ENCODE results near the gene GJA10.

- PRO-cap = no peak
- RAMPAGE, long total RNA, 2 experiments = no peak in any of the 2 experiments
Observed at GRCh38 chr6:89036915-89037977, 43.3 kb upstream of the PNRC1 start.

GRCh38 chr6:89081277-89082354 is 1.1 kb downstream of the PNRC1 start:
- PRO-cap = bidirectional peak, plus-strand start at chr6:89081835, minus-strand start at chr6:89081597; bidirectional peak, plus-strand start at chr6:89082086, minus-strand start at chr6:89082076
- RAMPAGE, long total RNA, 2 experiments = start-site peak on the plus strand in 2 of 2 experiments, at chr6:89081656-89081883 at its widest, 28 to 35 reads per replicate

GRCh38 chr6:89085213-89085730 is 4.7 kb downstream of the PNRC1 start:
- PRO-cap = no peak
- RAMPAGE, long total RNA, 2 experiments = no peak in any of the 2 experiments

- PRO-cap = no peak
- RAMPAGE, long total RNA, 2 experiments = no peak in any of the 2 experiments
Observed at GRCh38 chr6:89354045-89354533, 1.6 kb upstream of the UBE2J1 start.

- PRO-cap = no peak
- RAMPAGE, long total RNA, 2 experiments = no peak in any of the 2 experiments
Observed at GRCh38 chr6:89375386-89376081, 23.0 kb upstream of the UBE2J1 start.

- PRO-cap = no peak
- RAMPAGE, long total RNA, 2 experiments = no peak in any of the 2 experiments
Observed at GRCh38 chr6:89562475-89562840, 76.1 kb downstream of the LYRM2 start.

GRCh38 chr6:89687313-89687910 is 48.9 kb upstream of the LYRM2 start:
- PRO-cap = no peak
- RAMPAGE, long total RNA, 2 experiments = start-site peak on the minus strand in 1 of 2 experiments, at chr6:89687362-89687385 at its widest, 19 reads per replicate

DNA sequence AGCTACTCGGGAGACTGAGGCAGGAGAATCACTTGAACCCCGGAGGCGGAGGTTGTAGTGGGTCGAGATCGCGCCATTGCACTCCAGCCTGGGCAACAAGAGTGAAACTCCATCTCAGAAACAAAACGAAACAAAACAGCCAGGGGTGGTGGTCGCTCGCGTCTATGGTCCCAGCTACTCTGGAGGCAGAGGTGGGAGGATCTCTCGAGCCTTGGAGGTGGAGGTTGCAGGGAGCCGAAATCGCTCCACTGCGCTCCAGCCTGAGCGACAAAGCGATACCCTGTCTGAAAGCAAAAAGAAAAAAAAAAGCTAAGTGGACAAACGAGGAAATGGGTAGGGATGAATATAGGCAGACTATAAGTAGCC is 9.3 kb upstream of the MDN1 start:
- PRO-cap = no peak
- RAMPAGE, long total RNA, 2 experiments = no peak in any of the 2 experiments

- PRO-cap = no peak
- RAMPAGE, long total RNA, 2 experiments = no peak in any of the 2 experiments
Observed at GRCh38 chr6:89894053-89894576, at the start of gene GJA10. Gene GJA10, plus strand, starts transcription at chr6:89894469.

DNA sequence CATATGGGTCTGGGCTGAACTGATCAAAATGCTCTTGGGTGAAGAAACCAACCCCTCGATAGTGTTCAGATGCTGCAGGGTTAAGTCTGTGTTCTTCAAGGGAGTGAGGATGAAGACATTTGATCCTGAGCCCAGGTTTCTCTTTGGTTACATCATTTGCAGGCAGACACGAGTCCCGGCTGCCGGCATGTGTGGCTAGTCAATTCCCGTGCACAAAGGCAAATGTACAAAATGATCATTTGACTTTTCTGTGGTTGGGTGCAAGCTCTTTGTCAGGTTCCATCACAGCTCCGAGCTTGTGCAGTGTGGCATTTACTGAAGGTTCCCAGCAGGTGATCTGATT is 46.7 kb downstream of the GJA10 start:
- PRO-cap = no peak
- RAMPAGE, long total RNA, 2 experiments = no peak in any of the 2 experiments

DNA sequence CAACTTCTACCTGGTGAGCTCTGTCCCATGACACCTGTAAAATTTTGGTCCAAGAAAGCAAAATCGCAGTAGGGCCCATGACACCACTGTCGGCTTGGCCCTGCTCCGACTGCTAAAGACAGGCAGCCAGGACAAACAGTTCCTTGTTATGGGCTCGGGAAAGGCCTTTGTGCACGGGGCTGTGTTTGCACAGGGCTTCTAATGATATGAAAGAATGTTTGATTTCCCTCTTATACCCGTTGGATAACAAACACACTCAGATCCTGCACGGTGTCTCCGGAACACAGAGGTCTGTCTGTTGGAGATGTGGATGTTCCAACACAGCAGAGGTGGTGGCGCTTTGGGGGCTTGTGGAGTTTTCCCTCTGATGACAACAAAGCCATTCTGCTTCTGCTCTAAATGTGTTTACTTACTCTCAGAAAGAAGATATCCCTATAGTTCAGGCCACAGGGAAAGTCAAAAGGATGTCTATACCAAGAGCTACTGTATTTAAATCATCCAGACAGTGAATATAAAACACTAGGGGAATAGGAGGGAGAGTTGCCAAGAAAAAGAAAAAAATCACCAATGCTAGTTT is 47.2 kb downstream of the GJA10 start:
- PRO-cap = bidirectional peak, plus-strand start at position 259 of the sequence, minus-strand start at position 114 of the sequence
- RAMPAGE, long total RNA, 2 experiments = no peak in any of the 2 experiments

GRCh38 chr6:90175879-90176258 is 120.8 kb downstream of the BACH2 start:
- PRO-cap = unidirectional peak, minus-strand start at chr6:90176055
- RAMPAGE, long total RNA, 2 experiments = no peak in any of the 2 experiments

DNA sequence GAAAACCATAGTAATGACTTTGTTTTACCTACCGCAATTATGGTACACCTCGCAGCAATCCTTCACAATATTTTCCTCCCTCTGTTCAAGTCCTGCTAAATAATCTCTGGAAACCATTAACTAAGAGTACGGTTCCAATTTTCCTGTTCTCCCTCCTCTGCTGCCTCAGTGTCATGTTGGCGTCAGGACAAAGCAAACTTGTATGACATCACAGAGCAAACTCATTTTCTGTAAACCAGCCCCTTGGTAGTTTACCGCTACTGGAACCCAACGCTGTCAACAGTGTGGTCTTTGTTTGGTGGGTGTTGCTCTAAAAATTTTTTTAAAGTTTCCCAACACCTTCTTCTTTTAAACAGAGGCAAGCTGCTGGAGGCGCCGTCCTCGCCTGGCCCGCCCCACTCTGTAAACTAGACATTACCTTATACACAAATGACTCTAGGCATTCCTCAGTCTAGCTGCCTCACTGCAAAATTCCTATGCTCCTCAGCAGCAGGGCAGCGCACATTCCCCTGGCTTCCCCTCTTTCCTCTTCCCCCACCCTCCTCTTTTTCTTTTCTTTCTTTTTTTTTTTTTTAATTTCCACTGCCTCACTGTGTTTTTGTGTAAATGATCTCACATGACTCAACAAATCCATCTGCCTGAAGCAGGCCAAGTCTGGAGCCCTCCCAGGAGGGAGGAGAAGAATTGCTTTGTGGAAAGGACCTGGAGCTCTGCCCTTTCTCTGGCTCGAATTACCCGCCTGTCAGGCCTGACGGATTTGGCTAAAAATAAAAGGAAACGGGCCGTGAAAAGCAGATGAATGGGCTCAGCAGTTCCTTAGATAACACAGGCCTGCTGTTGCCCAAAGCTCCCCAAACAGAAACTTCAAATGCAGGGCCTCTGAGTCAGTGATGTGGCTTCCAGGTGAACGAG is 78.4 kb downstream of the BACH2 start:
- PRO-cap = unidirectional peak, minus-strand start at position 409 of the sequence; bidirectional peak, plus-strand start at position 816 of the sequence, minus-strand start at position 525 of the sequence
- RAMPAGE, long total RNA, 2 experiments = no peak in any of the 2 experiments

- PRO-cap = no peak
- RAMPAGE, long total RNA, 2 experiments = no peak in any of the 2 experiments
Observed at GRCh38 chr6:90294308-90294980, 2.2 kb downstream of the BACH2 start.

GRCh38 chr6:90315333-90316029 is 18.8 kb upstream of the BACH2 start:
- PRO-cap = no peak
- RAMPAGE, long total RNA, 2 experiments = no peak in any of the 2 experiments

DNA sequence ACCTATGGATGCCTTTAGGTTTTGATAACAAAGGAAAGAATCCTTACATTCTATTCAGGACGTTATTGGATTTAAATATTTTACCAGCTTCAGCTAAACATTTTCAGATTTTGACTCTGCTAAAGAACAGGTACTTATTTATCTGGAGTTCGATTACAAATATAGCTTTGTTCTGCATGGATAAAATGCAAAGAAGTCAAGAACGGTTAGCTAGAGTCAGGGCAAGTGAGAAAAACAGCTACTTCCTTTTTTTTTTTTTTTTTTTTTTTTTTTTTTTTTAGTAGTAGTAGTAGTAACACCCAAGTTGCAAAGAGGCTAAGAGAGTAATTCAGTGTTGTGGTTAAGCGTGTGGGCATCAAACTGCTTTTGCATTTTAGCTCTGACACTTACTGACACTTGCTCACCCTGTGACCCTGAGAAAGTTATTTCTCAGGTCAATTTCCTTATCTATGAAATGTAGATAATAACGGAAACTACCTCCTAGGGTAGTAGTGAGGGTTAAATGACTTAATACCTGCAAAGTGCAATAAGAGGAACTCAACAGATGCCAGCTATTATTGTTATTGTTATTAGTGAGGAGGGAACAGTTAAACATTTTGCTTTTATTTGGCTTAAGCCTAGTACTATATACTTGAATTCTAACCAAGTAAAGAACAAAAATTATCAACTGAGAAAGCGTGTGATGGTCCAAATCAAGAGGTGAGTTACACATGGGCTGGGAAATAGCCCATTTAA is 86.6 kb upstream of the BACH2 start:
- PRO-cap = no peak
- RAMPAGE, long total RNA, 2 experiments = no peak in any of the 2 experiments

DNA sequence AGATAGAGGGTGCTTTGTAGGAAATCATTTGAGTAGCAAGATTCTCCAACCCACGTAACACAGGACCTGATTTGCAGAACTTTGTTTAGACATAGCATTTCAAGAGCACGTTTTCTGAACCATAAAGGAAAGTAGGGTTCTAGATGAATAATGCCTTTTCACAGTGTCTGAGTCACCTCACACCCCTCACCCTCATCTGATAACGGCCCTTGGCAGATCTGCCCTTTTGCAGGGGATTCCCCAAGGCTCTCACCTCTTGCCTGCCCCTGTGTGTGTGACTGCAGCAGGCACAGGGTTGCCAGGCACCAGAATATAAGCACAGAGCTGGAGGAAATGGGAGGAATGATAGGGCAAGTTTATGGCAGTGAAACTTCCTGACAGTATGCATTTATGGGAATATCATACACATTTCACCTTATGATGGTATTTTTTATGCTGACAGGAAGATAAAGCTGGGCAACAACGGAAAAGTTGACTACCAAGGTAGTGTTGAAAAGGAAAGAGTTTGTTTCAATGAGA is 101.3 kb upstream of the BACH2 start:
- PRO-cap = no peak
- RAMPAGE, long total RNA, 2 experiments = no peak in any of the 2 experiments

DNA sequence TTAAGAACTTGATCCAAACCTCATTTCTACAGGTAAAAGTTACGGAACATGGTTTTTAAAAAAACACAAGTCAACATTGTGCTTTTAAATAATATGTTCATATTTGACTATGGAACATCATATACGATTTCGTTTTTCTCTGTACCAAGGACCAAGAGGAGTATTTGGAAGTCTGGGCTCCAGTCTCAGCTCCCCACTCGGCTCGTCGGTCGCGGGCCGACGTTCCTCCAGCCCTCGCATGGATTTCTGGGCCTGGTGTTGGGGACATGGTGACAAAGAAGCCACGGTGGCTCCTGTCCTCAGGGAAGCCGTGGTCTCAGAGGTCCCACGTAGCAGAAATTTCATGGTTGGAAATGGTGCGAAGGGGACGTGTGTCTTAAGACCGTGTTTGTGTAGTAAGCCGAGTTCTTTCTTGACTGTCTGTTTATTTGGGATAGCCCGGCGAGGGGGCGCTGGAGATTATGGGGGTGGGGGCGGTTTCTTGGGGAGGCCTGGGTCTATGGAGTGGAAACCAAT is 23.3 kb upstream of the MAP3K7 start:
- PRO-cap = no peak
- RAMPAGE, long total RNA, 2 experiments = no peak in any of the 2 experiments

- PRO-cap = no peak
- RAMPAGE, long total RNA, 2 experiments = no peak in any of the 2 experiments
Observed at GRCh38 chr6:91691505-91691864, 1104.6 kb upstream of the MAP3K7 start.

DNA sequence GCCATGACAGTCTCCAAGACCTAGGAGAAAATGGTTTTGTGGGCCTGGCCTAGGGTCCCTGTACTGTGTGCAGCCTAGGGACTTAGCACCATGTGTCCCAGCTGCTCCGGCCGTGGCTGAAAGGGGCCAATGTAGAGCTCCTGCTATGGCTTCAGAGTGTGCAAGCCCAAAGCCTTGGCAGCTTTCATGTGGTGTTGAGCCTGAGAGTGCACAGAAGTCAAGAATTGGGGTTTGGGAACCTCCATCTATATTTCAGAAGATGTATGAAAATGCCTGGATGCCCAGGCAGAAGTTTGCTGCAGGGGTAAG is 872.0 kb downstream of the EPHA7 start:
- PRO-cap = no peak
- RAMPAGE, long total RNA, 2 experiments = no peak in any of the 2 experiments

Data from prostate gland (tissue), 2 donors.